Neural crest cell (in vitro differentiated cells): ENCODE measurements around the genes CLEC4F and SFXN5.

GRCh38 chr2:70820338-70820872, at the start of gene CLEC4F:
Gene CLEC4F, minus strand, starts transcription at chr2:70820599.
- PRO-cap: no peak

- PRO-cap: bidirectional peak, plus-strand start at chr2:71068978, minus-strand start at chr2:71068899
These were observed 342 bp downstream of the NAGK start for GRCh38 chr2:71068748-71069231.

DNA sequence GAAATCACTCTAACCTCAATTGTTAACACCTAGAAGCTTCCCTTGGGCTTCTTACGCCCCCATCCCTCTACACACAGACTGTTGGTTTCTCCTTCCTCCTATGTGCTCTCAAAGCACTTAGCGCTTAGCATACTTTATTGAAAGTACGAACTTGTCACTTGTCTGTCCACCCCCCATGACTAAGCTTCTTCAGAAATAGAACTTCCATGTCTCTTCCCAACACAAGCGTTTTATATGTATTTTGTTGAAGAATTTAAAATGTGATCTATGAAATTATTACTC, 471 bp downstream of the MPHOSPH10 start:
- PRO-cap: no peak

GRCh38 chr2:71139456-71140023, 9.1 kb downstream of the MPHOSPH10 start:
- PRO-cap: no peak

DNA sequence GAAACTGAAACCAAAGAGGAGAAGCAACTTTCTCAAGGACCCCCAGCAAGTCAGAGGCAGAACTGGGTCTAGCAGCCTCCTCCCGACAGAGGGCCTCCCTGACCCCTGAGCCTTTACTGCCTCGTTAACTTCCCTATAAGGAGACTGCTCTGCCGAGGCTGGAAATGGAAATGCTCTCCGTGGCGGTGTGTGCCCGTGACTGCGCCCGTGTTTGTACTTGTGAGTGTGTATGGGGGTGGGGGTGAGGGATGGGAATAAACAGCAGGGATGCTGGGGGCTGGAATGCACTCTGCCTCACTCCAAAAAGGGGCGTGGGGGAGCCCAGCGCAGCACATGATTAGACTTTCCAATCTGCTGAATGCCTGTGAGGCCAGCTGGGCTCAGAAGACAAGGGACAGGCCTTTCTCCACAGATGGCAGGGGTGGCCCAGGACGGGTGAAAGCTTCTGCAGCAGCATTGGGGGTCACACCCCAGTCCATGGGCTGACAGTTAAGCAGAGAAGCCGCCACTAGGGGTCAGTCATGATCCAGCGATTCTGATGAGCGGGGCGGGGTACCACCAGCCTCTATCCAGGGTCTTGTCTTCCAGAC, 26.8 kb downstream of the MPHOSPH10 start:
- PRO-cap: no peak

DNA sequence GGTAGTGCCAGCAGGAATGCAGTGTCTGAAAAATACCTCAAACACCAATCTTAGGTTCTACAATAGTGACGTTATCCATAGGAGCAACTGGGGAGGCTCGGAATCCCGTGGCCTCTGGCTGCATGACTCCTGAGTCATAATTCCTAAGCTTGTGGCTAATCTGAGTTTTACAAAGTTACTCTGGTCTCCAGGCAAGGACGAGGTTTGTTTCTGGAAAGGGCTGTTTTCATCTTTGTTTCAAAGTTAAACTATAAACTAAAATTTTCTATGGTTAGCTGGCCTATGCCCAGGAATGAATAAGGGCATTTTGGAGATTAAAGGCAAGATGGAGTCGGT, 31.9 kb downstream of the DYSF start:
- PRO-cap: no peak

DNA sequence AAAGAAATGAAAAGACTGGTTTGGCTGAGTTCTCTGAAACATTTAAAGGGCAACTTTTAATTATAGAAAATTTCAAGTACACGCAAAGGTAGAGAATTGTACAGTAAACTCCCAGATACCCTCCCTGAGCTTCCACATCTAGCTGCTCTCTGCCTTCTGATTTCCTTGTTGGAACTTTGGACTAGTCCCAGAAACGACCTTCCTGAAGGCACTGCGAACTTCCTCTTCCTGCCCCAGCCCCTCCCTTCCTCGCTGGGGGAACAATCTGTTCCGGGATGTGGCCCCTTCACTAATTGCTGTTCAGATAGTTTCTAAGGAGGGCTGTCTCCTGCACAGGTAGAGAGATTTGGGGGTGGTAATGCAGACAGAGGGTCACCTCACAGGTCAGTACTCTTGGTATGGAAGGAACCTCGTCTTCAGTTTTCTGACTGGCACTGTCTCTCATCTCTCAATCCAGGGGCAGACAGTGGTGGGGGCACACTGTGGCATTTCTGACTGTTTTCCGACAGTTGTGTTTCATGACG, 78.8 kb downstream of the DYSF start:
- PRO-cap: no peak

DNA sequence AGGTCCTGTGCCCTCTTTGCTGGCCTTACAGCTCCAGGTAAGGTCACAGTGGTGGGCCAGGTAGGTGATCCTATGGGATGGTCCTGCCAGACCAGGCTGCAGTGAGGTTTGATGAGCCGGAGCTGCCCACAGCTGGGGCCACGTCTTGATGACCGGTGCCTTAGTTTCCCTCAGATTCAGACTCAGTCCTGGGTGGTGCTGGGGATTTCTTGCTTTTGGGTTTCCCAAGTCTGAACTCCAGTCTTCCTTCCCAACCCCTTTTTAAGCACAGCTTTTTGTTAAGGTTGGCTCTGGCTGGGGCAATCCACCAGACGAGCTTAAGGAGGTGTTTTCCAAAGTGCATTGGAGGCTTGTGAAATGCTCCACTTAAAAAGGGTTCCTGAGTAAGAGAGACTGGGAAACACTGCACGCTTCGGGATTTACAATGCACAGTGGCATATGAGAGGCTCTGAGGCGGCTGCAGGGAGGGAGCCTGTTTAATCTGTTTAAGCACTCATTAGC, 127.5 kb downstream of the DYSF start:
- PRO-cap: no peak

GRCh38 chr2:71935150-71935576, 212.5 kb downstream of the CYP26B1 start:
- PRO-cap: no peak

DNA sequence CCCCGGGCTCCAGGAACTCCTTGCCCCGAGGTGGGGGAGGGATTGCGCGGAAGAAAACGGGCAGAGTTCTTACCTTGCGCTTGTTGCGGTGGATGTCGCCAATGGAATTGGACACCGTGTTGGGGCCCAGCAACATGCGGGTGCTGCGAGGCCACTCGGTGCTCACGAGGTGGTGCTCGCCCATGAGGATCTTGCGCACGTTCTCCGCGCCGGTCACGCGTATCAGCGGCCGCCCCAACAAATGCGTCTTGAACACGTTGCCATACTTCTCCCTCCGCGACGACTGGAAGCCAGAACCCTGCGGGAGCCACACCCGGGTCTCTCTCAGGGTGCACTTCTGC, 3.8 kb downstream of the CYP26B1 start:
- PRO-cap: no peak

DNA sequence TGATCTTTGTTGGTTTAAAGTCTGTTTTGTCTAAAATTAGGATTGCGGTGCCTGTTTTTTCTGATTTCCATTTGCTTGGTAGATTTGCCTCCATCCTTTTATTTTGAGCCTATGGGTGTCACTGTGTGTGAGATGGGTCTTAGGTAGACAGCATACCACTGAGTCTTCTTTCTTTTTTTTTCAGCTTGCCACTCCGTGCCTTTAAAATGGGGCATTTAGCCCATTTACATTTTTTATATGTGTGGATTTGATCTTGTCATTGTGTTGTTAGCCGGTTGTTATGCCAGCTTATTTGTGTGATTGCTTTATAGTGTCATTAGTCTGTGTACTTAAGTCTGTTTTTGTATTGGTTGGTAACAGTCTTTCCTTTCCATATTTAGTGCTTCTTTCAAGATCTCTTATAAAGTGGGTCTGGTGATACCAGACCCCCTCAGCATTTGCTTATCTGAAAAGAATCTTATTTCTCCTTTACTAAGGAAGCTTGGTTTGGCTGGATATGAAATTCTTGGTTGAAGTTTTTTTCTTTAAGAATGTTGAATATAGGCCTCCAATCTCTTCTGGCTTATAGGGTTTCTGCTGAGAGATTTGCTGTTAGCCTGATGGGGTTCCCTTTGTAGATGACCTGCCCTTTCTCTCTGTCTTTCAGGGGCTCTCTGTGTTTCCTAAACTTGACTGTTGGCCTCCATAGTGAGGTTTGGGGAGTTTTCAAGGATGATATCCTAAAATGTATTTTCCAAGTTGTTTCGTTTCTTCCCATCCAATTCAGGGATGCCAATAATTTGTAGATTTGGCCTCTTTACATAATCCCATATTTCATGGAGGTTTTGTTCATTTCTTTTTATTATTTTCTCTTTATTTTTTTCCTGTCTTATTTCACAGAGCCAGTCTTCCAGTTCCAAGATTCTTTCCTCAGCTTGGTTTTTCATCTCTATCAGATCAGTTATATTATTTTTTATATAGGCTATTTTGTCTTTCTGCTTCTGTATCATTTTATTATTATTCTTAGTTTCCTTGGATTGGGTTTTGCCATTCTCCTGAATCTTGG, 155.3 kb upstream of the CYP26B1 start:
- PRO-cap: no peak

DNA sequence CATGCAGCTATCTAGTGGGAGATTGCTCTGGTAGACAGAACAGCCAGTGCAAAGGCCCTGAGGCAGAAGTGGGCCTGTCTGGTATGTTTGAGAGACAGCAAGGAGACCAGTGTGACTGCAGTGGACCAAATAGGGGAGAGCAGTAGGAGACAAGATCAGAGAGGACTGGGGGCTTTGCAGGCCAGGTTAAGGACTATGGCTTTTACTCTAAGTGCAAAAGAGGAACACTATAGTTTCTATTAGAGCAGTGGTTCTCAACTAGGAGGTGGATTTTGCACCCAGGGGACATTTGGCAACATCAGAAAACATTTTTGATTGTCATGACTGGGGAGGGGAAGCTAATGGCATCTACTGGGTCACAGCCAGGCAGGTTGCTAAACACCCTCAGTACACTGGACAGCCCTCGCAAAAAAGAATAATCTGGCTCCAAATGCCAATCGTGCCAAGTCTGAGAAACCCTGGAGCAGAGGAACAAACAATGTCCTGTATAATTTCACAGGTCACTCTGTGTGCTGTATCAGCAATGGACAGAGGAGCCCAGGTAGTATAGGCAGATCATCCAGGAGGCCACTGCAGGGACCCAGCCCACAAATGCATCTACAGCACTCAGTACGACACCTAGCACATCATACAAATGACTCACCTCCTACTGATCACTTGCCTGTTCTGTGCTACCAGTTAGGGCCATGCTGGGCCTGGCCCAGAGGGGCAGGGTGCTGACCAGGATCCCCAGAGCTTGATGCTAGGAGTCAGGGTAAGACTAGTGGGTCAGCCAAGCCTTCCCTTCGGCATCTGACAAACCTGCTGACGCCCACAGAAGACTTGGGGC, 37.8 kb downstream of the SFXN5 start:
- PRO-cap: no peak

DNA sequence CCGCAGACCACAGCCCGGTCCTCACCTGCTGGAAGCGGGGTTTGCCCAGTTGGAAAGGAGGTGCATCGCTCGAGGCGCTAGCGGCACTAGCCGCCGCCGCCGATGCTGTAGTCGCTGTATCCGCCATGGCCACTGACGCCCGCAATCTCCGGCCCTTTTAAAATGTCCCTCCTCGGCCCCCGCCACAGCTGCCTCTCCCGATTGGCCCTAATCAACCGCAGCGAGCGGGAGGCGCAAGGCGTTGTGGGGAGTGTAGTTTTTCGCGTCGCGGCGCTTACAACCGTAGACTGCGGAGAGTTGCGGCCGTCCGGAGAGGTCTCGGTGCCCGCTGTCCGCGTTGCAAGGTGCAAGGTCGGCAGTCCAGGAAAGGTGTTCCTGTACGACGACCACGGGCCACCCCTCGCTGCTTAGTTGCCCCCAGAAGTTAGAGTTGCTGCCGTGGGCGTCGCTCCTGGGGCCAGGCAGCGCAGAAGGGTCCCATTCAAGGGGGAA, at the start of gene SFXN5:
SFXN5 (minus strand) TSS at position 134 of the 492 bp plus-strand sequence.
- PRO-cap: bidirectional peak, plus-strand start at position 285 of the sequence, minus-strand start at position 134 of the sequence

DNA sequence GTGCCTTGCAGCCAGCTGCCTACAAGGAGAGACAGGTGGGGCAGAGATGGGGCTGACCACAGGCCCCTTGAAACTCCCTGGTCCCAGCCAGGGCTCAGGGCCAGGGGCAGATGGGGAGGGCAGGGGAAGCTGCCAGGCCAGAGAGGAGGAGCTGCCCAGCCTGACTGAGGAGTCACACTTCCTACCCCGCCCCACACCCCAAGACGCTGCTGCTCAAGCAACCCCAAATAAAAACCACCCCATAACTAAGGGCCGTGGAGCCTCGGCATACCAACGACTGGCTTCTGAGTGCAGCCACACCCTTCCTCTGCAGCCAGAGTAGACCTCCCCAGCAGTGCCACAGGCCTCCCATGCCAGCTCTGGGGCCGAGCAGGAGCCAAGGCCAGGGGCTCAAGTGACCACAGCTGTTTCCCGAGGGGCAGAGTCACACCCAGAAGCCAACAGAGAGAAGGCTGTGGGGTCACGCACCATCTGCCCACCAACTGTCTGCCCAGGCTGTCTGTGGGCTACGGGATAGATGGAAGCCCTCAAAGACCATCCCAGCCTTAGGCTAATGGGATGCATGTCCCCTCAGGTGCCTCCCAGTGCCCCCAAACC, 5.2 kb downstream of the RAB11FIP5 start:
- PRO-cap: no peak

DNA sequence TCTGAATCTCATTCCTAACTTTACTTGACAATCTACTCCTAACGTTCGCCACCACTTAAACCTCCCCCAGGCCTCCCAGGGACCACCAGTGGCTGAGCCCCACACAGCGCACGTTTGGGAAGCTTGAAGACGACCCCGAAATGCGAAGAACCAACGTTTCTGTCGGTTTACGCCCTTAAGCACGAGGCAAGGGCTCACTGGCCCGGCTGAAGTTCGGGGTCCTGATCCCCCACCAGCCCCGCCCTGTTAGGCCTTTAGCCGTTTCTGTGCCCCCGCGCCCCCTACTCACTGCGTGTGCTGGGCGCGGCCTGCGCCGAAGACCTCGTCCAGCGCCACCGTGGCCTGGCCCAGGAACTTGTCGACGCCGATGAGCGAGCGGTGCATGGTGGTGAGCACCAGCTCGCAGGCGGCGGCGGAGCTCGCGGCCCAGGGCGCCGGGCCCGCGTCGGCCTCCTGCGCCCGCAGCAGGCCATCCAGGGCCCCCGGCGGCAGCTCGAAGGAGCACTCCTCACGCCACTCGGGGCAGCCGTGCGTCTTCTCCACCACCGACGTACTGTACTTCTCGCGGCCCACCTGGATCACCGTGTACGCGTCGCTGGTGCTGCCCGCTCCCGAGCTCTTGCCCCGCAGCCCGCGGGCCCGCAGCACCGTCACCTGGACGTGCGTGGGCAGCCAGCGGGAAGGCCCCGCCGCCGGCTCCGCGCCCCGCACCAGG, 533 bp downstream of the RAB11FIP5 start:
- PRO-cap: no peak

- PRO-cap: bidirectional peak, plus-strand start at chr2:73233503, minus-strand start at chr2:73233231; unidirectional peak, plus-strand start at chr2:73233750
These were observed 377 bp upstream of the PRADC1 start for GRCh38 chr2:73233330-73233901.

DNA sequence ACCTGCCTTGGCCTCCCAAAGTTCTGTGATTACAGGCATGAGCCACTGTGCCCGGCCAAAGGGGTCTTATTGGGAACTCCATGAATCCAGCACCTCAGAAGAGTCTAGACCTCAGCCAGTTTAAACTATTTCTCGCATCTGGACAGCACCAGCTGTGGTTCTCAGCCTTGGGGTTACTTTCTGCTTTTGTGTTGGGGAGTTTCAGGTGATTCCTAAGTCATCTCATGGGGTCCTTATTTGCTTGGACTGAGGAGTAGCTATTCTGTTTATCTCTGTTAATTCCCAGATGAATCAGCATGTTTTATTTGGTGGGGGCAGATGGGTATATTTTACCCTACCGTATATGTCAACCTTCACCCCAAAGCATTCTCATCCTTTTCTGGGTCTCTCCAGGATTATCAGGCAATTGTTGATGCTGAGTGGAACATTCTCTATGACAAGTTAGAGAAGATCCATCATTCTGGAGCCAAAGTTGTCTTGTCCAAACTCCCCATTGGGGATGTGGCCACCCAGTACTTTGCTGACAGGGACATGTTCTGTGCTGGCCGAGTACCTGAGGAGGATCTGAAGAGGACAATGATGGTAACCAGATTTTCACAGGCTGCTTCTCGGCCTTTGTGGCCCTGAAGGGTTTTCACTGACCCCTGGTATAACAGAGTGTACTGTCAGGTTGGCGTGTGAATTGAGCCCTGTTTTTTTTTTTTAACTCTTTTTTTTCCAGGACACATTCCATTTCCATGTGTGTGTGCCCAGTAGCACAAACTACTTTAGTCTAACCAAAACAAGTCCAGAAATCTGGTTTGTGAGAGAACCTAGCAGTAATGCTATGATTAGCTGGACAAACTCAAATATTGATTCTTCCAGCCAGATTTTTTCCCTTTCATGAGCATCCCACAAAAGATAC, 14.7 kb downstream of the CCT7 start:
- PRO-cap: no peak

GRCh38 chr2:73252450-73253281, 18.6 kb downstream of the CCT7 start:
- PRO-cap: no peak

GRCh38 chr2:73269317-73269776, 14.9 kb downstream of the FBXO41 start:
- PRO-cap: no peak

- PRO-cap: no peak
These were observed 32.7 kb downstream of the ALMS1 start for GRCh38 chr2:73418427-73418626.